Sternocleidomastoid (tissue), 1 donor: ENCODE results near the gene RALGAPB.

DNA sequence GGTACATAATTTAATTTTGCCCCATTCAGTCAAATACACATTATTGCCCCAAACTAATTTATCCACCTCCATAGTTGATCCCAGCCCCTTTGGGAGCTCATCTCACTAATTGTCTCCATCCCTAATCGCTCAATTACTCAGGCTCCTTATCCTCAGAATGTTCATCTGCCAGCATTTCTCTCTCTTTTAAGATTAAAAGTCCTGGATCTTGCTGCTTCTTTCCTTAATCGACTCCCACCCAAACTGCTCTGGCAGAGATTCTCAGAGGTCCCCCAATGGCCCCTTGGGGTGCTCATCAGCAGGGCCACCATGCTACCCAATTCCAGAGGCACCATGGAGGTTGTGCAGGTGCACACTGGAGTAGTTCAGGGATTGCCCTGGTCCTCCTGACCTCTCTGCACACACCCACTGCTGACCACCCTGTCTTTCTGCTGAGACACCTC, 18.3 kb upstream of the NNAT start:
- PRO-cap, result no peak

GRCh38 chr20:37506021-37506696, 14.9 kb upstream of the NNAT start:
- PRO-cap, result no peak

DNA sequence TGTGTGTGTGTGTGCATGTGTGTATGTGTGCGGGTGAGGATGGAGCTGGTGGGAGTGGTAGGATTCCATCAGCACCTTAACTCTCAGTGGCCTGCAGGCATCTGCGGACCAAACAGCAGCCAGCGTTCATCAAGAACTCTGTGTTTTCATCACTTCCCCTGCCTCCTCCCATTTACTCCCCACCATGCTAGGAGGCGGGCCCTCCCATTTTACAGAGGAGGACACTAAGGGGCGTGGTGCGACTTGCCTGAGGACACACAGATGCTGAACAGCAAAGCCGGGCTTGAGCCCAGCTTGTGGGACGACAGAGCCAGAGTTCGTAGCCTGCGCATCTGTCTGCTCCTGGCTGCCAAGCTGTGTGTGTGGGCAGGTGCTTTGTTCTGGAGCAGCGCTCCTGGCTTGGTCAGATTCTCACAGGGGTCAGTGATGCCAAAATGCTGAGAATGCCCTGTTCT, 9.0 kb downstream of the VSTM2L start:
- PRO-cap, result no peak

DNA sequence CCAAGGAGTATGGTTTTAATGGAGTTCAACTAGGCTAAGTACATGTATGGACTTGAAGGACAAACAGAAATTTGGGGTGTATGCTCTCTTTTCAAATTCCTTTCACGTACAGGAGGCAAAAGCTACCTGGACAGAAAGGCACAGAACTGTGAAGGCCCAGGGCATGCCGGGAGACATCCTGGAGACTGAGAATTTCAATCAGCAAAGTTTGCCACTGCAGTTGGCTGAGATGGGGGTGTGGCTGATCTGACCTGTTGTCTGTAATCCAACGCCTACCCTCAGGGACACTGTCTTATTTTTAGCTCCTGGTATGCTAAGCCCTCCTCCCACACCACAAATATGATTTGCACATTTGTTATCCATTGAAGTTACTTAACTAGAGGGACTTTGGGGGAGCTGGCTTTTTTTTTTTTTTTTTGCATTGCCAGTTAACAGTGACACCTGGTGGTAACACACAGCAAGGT, 40.5 kb downstream of the TTI1 start:
- PRO-cap, result no peak

DNA sequence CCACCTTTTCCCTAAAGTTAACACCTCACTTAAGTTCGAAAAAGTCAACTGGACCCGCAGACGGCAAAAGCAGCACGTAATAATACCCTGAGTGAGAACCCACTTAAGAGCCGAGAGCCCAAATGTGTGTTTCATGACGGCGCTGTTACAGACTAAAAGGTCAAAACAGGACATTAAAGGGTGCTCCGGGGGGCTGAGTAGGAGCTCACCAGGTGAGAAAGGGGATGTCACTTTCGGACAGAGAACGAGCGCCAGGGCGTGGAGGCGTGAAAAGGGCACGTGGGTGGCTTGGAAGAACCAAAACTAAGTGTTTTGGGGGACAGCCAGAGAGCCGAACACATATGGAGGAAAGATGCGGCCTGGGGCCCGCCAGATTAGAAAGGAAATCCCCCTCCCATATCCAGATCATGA, 345 bp downstream of the TTI1 start:
- PRO-cap, result no peak

- PRO-cap, result no peak
These were observed 32.3 kb downstream of the RPRD1B start for GRCh38 chr20:38065543-38066500.

GRCh38 chr20:38083254-38083742, 49.8 kb downstream of the RPRD1B start:
- PRO-cap, result no peak

DNA sequence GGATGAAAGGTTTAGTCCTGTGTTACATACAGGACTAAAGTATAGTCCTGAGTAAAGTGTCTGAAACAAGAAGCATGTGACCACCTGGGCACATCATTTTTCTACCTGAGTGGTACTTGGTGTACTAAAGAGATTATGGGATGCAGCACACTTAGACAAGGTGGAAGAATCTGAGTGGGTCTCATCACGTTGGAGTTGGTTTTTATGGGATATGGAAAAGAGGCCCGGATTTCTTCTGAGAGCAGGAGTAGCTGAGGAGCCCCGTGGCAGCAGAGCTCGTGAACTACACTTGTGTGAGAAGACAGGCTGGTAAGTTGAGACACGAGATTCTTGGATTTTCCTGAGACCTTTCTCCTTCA, 51.8 kb downstream of the RPRD1B start:
- PRO-cap, result no peak

- PRO-cap, result no peak
These were observed 21.4 kb downstream of the TGM2 start for GRCh38 chr20:38143704-38143982.

DNA sequence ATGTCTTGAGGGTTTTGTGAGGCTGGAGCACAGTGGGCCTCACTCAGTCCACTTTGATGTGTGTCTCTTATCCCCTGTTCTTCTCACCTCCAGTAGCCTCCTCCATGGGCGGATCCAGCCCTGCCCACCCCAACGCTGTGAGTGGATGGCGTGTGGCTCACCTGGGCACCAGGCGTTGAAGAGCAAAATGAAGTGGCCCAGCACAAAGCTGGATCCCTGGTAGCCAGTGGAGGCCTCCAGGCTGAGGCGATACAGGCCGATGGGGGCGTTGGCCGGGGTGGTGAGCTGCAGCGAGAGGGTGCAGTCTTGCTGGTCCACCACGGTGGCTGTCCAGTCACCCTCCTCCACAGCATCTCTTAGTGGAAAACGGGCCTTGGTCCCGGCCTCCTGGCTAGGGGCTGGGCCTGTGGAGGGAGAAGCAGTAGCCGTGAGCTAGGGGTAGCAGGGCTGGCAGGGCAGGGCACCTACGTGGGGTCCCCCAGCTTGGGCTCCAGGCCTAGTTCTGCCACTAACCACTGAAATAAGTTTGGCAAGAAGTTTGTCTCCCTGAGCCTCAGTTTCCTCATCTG, 9.3 kb downstream of the TGM2 start:
- PRO-cap, result no peak

- PRO-cap, result bidirectional peak, plus-strand start at chr20:38163118, minus-strand start at chr20:38163007
These were observed 2.3 kb downstream of the TGM2 start for GRCh38 chr20:38162619-38163363.

DNA sequence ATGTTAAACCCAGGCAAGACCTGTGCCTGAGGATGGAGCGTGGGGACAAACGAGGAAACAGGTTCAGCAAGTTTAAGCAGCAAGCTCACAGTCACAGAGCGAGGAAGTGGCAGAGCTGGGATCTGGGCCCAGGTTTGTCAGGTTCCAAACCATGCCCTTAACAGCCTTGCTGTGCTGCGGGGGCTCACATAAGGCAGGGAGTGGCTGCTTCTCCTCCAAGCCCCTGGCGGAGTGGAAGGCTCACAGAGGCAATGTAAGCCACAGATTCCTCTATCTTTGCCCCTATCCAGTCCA, 3.9 kb upstream of the BPI start:
- PRO-cap, result no peak

GRCh38 chr20:38472329-38473679, at the start of gene RALGAPB:
RALGAPB (plus strand) TSS chr20:38472843.
- PRO-cap, result bidirectional peak, plus-strand start at chr20:38472862, minus-strand start at chr20:38472648; unidirectional peak, minus-strand start at chr20:38473276

- PRO-cap, result no peak
These were observed 35.1 kb upstream of the ADIG start for GRCh38 chr20:38545658-38546595.

- PRO-cap, result no peak
These were observed 20.1 kb downstream of the ADIG start for GRCh38 chr20:38601057-38601514.

DNA sequence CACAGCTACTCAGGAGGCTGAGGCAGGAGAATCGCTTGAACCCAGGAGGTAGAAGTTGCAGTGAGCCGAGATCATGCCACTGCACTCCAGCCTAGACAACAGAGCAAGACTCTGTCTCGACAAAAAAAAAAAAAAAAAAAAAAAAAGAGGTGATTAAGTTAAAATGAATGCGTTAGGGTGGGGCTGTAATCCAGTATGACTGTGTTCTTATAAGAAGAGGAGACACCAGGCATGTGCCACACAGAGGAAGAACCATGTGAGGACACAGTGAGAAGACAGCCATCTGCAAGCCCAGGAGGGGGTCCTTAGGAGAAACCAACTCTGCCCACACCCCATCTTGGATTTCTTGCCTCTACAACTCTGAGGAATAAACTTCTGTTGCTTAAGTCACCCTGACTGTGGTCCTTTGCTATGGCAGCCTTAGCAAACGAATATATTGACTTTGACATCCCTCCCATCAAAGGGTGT, 16.0 kb upstream of the PPP1R16B start:
- PRO-cap, result no peak

DNA sequence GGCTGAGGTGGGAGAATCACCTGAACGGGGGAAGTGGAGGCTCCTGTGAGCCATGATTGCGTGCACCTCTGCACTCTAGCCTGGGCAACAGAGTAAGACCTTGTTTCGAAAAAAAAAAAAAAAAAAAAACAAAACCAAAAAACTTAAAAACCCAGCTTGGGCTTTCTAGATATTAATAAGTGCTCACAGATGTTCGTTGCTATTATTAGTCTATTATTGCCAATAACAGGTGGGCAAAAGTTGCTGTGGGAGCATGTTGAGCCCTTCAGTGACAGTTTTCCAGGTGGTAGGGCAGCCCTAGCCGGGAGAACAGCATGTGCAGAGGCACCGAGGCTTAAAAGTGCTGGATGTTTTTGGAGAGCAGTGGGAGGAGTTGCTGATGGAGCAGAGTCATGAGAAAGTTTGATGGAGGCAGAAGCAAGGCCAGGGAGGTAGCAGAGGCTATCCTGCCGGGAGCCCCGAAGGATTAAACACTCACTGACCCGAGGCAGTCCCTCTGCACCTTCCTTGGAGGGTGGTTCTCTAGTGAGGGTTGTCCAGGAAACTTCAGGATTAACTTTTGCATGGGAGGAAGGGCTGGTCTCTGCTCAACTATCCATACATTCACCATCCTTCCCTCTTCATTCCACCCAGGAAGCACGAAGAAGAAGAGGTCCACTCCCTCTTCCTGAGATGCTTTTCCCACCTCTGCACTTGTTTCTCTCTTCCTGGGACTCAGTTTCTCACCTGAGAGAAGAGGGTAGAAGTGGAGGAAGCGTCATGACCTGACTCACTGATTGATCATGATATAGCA, 4.6 kb downstream of the PPP1R16B start:
- PRO-cap, result no peak

DNA sequence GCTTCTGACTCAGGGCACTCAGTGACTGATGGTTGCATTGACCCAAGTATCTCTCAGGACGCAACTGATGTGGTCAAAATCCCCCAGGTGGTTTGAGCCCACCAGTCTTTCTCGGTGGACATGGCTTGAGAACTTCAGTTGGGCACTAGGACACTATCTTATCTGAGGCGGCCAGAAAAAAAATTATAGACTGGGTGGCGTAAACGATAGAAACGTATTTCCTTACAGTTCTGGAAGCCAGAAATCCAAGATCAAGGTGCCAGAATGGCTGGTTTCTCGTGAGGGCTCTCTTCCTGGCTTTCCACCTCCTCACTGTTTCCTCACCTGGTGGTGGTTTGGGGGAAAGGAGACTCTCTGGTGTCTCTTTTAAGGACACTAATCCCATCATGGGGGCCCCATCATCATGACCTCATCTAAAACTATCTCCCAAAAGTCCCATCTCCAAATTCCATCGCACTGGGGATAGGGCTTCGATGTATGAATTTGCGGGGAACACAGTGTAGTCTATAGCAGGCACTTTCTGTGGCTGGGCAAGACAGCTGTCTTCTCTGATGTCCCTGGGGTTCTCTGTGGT, 52.3 kb downstream of the PPP1R16B start:
- PRO-cap, result no peak

DNA sequence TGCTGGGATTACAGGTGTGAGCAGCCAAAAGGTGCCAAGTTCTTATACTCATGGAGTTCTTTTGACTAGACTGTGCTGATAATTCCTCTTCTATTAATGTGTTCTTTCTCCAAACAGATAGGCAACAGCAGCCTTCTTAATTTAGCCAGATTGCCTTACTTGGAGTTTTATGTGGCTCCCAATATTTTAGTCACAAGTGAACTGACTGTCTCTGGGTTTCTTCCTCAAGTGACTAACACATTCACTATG, 8.0 kb downstream of the DHX35 start:
- PRO-cap, result no peak

DNA sequence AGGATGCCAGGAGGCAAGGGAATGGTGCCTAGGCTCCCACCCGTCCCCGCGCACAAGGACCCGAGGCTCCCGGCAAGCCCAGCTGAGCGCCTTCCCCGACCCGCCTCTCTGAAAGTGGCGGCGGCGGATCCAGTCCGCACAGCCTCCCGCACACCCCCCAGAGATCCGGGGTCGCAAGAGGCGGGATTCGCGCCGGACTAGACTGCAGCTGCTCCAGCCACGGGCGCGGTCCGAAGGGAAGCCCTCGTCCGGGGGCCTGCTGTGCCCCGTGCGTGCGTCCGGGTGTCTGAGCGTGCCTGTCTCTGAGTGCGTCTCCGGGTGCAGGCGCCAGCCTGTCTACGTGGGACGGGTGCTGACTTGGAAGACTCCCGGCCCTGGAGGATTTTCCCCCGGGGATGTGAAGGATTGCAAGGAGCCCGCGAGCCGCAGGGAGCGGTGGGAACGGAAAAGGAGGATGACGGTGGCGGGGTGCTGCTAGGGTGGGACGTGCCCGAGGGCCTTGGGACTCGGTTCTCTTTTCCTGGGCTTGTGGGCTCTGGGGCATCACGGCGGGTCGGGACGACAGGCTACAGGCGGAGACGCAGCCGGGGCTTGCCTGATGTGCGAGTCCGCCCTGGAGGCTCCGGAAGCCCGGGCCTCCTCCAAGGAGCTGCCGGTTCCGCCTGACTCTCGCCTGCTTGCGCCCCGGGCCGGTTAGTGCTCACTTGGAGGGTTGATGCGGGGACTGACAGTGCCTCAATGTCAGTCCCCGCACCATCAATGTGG, 5.8 kb downstream of the MAFB start:
- PRO-cap, result bidirectional peak, plus-strand start at position 160 of the sequence, minus-strand start at position 107 of the sequence; bidirectional peak, plus-strand start at position 703 of the sequence, minus-strand start at position 397 of the sequence